Thyroid gland (tissue), 7 donors: ENCODE measurements around a stretch of chr4.

DNA sequence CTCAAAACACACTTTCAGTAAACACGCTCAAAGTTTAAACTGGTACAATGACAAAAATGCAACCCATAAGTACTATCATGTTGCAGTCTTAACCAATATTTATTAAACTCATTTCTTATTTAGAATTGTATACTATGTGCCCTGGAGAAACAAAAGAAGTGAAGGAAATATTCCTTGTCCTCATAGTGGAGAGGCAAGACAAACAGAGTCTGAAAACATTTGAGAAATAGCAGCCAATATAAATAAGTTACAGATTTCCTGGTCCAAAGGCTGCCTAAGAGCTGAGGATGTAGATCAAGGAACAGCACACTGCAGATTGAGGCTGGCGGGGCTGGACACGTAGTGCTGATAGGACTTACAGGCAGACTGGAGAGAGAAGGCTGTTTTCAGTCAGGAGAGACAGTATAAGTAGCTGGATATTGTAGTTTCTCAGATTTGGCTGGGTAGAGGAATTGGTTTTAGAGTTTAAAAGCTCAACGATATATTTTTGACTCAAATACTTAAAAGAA is 39.0 kb upstream of the ANXA3 start:
- PRO-cap, 2 experiments, result peak in 1 of 2 experiments; most common plus-strand start position 314 of the sequence (in 1)
- RAMPAGE, long total RNA, 5 experiments, result no peak in any of the 5 experiments

DNA sequence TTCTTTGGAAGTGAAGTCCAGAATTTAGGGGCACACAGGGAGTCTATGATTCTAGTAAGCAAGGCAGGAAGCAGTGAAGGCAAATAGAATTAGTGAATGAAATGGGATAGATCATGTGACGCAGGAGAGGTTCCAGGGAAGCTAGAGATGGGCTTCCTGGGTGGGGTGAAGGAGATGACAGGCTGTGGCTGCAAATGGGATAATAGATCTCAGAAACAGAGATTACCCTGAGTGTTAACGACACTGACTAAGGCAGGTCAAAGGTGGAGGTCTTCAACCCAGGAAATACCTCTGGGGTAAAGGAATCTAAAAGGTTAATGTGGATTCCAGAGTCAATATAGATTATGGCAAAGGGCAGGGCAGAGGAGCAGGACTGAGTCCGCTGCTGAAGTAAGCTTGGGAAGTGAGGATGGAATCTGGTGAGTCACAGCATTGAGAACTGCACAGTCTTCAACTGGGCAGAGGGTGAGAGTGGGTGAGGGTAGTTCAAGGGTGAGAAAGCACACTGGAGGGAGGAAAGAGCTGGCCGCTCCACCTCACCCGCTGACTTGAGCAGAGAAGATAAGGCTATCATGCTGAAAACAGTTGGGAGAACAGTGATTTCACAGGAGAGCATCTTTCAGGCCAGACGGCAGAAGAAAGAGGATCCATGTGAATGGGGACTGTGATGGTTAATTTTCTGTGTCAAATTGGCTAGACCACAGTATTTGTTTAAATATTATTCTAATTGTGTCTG is 70.9 kb downstream of the ANXA3 start:
- PRO-cap, 2 experiments, result no peak in any of the 2 experiments
- RAMPAGE, long total RNA, 5 experiments, result no peak in any of the 5 experiments

- PRO-cap, 2 experiments, result peak in 2 of 2 experiments; most common plus-strand start chr4:78775343 (in 1); most common minus-strand start chr4:78775589 (in 2)
- RAMPAGE, long total RNA, 5 experiments, result no peak in any of the 5 experiments
Measured at GRCh38 chr4:78775039-78776164, 748 bp upstream of the BMP2K start.

DNA sequence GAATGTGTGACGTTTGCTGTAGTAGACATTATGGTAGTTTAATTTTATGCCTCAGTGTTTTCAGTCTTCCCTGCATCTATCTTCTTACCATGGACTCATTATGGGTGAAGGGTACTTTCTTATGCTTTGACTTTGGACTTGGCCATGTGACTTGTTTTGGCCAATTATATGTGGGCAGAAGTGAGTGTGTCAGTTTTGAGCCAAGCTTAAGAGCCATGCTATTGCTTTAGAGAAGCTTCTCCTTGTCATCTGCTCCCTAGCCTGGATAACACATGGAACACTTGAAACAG is 128.6 kb downstream of the NAA11 start:
- PRO-cap, 2 experiments, result no peak in any of the 2 experiments
- RAMPAGE, long total RNA, 5 experiments, result no peak in any of the 5 experiments

GRCh38 chr4:79491966-79492758 is 84.1 kb upstream of the GK2 start:
- PRO-cap, 2 experiments, result peak in 1 of 2 experiments; most common plus-strand start chr4:79492540 (in 1); most common minus-strand start chr4:79492342 (in 1)
- RAMPAGE, long total RNA, 5 experiments, result start-site peak on the plus strand in 3 of 5 experiments, at chr4:79492381-79492707 at its widest, 6 to 23 reads per replicate

DNA sequence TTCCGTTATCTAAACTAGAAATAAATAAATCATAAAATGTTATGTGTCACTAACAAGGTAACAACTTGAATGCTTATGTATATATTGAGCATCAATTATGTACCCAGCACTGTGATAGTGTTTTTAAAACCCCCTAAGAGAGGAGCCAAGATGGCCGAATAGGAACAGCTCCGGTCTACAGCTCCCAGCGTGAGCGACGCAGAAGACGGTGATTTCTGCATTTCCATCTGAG is 135.5 kb downstream of the ANTXR2 start:
- PRO-cap, 2 experiments, result no peak in any of the 2 experiments
- RAMPAGE, long total RNA, 5 experiments, result no peak in any of the 5 experiments

- PRO-cap, 2 experiments, result no peak in any of the 2 experiments
- RAMPAGE, long total RNA, 5 experiments, result no peak in any of the 5 experiments
Measured at GRCh38 chr4:80069436-80070250, 3.4 kb downstream of the ANTXR2 start.

DNA sequence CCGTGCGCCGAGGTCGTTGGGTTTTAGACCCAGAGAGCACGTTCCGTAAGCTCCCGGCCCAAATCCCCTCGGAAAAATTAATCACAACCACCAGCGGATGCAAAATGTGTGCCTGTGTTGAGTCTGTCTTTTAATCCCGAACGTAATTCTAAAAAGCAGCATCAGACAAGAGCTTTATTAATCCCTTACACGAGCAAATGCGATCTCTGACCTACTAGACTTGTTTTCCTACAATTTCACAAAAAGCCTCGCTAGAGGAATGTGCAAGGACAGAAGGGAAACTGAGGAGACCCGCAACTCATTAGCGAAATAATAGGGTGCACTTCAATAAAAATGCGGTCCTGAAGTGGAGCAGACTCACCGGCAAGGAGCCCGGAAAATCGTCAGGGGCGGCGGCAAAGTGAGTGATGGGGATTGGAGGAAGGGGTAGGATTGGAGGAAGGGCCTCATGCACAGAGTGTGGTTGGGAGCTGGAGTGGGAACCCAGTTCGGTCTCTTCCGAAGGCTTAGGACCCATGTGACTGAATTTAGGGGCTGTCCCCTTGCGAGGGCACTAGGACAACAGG is 12.1 kb upstream of the PRDM8 start:
- PRO-cap, 2 experiments, result no peak in any of the 2 experiments
- RAMPAGE, long total RNA, 5 experiments, result no peak in any of the 5 experiments

DNA sequence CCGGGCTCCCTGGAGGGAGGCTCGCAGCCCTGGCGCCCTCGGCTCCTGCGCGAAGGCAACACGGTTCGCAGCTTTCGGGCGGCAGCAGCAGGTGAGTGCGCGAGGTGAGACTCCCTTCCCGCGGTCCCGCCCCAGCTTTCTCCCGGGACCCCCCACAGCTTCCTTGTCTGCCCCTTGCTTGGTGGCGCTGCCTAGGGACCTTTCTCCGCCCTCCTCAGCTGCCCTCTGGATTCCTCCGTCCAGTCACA is 926 bp downstream of the BMP3 start:
- PRO-cap, 2 experiments, result no peak in any of the 2 experiments
- RAMPAGE, long total RNA, 5 experiments, result no peak in any of the 5 experiments

- PRO-cap, 2 experiments, result no peak in any of the 2 experiments
- RAMPAGE, long total RNA, 5 experiments, result no peak in any of the 5 experiments
Measured at GRCh38 chr4:81469704-81470219, 1.9 kb downstream of the RASGEF1B start.

DNA sequence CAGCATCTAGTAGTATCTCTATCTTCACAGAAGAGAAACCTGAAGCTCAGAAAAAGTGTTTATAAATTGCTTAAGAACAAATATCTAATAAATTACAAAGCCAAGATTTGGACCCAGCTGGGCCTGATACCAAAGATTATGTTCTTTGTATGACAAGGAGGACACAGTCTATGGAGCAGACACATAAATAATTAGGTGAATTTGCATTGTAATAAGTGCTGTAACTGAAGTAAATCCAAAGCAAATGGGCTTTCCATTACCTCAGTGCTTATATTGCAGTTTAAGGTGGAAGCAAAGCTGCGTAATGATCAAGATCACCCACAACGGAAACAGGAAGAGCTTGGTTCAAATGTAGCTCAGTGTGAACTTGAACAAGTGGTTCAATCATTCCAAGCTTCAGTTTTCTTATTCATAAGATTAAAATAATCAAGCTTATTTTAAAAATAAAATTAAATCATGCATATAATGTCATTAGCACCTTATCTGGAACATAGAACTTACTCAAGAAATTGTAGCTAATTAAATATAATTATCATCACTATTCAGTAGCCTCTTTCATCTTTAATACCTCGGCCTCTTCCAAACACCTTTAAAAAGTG is 19.1 kb upstream of the RASGEF1B start:
- PRO-cap, 2 experiments, result no peak in any of the 2 experiments
- RAMPAGE, long total RNA, 5 experiments, result no peak in any of the 5 experiments

DNA sequence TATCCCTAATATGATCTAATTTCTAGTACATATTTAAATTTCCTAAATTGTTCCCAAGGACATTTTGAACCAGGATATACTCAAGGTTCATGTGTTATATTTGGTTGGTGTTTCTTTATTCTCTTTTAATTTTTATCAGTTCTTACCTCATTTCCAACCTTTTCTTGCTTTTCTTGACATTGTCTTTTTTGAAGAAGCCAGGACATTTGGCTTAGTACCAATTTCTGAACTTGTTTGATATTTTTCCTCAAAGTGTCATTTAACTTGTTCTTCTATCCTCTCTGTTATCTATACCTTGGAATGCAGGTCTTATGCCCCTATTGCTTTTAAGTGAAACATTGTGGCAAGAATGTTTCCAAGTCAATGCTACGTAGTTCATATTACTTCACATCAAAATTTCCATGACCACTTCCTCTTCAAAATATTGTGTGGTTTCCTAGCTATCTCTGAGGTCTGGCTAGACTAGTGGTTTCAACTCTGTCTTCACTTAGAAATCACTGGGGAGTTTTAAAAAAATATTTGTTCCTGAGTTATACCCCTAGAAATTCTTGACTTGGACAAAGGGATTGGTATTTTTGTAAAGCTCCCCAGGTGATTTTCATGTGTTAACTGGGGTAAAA is 20.1 kb upstream of the RASGEF1B start:
- PRO-cap, 2 experiments, result no peak in any of the 2 experiments
- RAMPAGE, long total RNA, 5 experiments, result no peak in any of the 5 experiments

- PRO-cap, 2 experiments, result no peak in any of the 2 experiments
- RAMPAGE, long total RNA, 5 experiments, result no peak in any of the 5 experiments
Measured at GRCh38 chr4:81562010-81562650, 90.4 kb upstream of the RASGEF1B start.

DNA sequence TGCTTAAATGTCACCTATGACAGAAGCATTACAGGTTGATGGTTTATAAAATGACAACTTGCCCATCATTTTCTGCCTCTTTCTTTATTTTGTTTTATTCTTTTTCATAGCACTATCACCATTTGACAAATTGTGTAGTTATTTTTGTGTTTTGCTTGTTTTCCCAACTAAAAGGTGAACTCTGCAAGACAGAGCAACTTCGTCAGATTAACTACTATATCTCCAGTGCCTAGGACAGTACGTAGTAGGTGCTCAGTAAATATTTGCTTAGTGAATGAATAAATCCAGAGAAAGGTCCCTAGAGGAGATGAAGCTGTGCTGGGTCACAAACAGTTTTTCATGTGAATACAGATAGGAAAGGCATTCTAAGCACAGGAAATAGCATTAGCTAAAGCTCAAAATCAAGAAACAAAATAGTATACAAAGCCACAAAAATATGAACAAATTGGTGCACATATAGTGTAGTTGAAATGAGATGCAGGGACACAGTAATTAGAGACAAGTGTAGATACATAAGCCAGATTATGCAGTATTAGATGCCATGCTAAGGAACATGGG is 154.3 kb upstream of the RASGEF1B start:
- PRO-cap, 2 experiments, result no peak in any of the 2 experiments
- RAMPAGE, long total RNA, 5 experiments, result no peak in any of the 5 experiments

GRCh38 chr4:82351365-82352364 is 22.1 kb downstream of the HNRNPD start:
- PRO-cap, 2 experiments, result no peak in any of the 2 experiments
- RAMPAGE, long total RNA, 5 experiments, result no peak in any of the 5 experiments

DNA sequence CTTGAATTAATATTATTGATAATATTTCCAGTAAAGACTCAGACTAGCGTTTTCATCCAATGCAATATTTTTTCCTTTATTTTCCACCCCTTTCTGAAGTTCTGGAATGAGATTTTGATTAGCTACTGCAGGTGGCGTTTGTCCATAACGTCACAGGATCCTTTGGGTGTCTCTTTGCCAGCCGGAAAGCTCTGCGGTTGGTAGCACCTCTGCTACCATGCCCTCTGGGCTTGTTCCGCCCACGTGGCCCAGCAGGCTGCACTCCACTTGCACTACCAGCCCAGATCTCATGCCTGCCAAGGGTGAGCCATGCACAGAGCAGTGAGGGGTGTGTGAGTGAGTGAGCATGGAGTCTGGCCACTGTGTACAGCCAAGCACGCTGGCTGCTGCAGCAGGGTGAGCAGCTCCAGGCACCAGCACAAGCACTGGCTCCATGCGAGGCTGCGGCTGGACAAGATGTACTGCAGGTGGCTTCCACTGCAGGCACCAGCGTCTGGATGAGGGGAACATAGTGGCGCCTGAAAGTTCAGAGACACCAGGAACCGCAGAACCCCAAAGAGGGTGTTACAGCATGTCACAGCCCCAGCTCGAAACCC is 6.6 kb upstream of the HNRNPD start:
- PRO-cap, 2 experiments, result no peak in any of the 2 experiments
- RAMPAGE, long total RNA, 5 experiments, result no peak in any of the 5 experiments

GRCh38 chr4:82421019-82421793 is 9.1 kb downstream of the HNRNPDL start:
- PRO-cap, 2 experiments, result no peak in any of the 2 experiments
- RAMPAGE, long total RNA, 5 experiments, result no peak in any of the 5 experiments

DNA sequence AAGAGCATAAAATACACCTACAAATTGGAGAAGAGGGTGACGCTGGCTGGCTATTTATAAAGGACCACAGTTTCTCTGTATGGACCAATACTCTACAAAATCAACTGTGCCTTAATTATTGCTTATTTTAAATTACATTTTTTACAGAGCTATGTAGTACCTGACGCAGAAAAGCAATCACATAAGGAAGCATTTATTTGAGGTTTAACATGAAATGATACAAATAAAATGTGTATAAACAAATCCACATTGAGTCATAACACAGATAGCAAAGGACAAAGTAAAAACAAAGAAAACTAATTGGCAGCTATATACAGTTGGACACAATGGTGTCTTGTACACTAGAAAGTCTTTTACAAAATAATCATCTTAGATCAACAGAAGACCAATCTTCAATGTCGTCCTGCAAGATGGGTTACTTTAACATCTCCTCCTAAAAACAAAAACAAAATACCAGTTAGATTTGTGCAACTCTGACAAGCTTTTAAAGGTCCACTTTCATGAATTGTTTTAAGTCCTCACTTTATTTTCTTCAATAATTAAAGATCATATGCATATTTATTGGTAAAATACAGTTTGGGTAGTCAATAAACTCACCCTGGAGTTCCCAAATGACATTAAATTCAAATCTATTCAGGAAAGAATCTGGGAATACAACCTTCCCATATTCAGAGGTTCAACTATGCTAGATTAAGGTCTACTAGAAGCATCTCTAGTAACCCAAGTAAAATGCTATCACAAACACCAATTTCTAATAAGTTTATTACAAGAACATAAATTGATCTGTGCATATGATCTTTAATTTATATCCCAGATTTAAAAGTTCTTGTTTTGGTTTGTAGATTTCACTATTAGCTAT is 5.6 kb downstream of the HNRNPDL start:
- PRO-cap, 2 experiments, result no peak in any of the 2 experiments
- RAMPAGE, long total RNA, 5 experiments, result no peak in any of the 5 experiments

DNA sequence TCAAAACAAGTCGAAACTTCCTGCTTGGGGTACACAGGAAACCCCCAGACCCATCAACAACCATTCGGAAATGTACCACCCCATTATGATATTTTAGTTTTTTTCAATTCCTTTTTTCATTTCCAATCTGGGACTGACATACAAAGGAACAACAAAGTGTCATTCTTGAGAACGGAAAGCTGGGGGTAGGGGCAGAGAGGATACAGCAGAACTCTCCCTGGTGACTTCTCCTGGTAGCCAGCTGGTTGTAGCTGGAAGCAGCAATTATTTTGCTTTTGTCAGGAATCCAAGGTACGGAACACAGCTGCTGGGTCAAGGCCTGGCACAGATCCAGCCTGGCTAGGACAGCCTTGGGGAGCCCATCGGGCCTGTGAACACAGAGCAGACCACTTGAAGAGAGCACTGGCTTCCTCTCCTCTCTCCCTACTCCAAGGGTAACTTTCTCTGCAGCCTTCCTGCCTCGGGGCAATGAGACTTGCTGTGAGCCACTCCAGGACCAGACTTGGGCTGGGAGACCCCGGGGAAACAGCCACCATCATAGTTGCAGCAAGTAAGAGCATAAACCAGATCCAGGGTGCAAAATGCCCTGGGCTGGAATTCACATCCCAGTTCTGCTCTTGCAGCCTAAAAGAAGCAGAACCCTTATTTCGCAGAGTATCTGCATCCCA is 67.5 kb downstream of the SCD5 start:
- PRO-cap, 2 experiments, result peak in 1 of 2 experiments; most common minus-strand start position 249 of the sequence (in 1)
- RAMPAGE, long total RNA, 5 experiments, result no peak in any of the 5 experiments

- PRO-cap, 2 experiments, result peak in 1 of 2 experiments; most common plus-strand start chr4:82797948 (in 1); most common minus-strand start chr4:82798014 (in 1)
- RAMPAGE, long total RNA, 5 experiments, result no peak in any of the 5 experiments
Measured at GRCh38 chr4:82797711-82798185, 848 bp downstream of the SCD5 start.